Urinary bladder (tissue), 3 donors: Measurements from ENCODE around the gene SPNS2.

GRCh38 chr17:4000859-4001215, 36.6 kb upstream of the ATP2A3 start:
- PRO-cap = no peak
- RAMPAGE, long total RNA = no peak

GRCh38 chr17:4005333-4005727, 41.1 kb upstream of the ATP2A3 start:
- PRO-cap = no peak
- RAMPAGE, long total RNA = no peak

DNA sequence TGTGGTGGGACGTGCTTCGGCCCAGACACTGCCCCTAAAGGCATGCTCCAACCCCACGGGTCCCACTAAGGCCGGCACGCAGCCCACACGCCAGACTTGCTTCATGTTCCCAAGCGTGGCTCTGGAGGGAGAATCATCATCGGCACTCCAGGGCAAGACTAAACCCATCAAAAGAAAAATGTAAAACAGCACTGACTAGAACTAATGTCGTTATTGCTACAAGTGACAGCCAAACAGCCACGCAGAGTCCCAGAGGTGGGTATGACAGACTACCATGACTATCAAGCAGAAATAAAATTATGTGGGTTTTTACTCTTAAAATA, 41.5 kb upstream of the ATP2A3 start:
- PRO-cap = no peak
- RAMPAGE, long total RNA = no peak

GRCh38 chr17:4060921-4061768, 81.7 kb downstream of the ZZEF1 start:
- PRO-cap = no peak
- RAMPAGE, long total RNA = no peak

GRCh38 chr17:4095581-4096149, 47.2 kb downstream of the ZZEF1 start:
- PRO-cap = no peak
- RAMPAGE, long total RNA = no peak

GRCh38 chr17:4144549-4144840, 1.5 kb downstream of the CYB5D2 start:
- PRO-cap = no peak
- RAMPAGE, long total RNA = no peak

DNA sequence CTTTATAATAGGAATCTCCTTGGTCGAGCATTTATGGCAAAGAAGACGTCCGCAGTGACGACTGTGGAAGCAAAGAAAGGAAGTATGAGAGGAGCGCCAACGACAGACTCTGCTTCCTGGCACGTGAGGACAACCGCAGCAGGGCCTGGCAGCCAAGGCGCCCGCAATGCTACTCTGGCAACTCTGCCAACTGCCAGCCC, 24.8 kb downstream of the CYB5D2 start:
- PRO-cap = no peak
- RAMPAGE, long total RNA = no peak

DNA sequence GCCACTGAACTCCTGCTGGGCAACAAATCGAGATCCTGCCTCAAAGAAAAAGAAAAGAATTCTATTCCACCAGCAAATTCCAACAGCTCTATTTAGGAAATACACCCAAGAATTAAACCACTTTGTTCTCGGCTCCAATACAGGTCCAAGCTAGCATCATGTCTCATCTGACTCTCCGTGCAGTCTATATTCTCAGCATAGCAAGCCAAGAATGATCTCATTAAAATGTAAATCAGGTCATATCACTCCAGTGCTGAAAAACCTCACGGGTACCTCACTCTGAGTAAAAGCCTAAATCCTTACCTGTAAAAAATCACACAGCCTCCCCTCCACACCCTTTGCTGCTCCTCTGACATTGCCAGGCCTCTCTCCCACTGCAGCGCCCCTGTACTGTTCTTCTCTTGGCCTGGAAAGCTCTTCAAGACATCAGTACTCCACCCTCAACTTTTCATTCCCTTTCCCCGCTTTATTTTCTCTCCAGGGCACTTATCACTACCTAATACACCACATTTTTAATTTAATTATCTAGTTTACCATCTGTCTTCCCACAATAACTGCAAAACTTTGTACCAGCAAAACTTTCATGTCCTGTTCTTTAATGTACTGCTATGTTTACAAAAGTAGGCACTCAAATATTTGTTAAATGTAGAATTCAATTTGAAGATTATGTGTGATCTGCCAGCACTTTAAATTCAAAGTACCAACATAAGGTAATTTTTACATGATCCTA, 23.8 kb downstream of the UBE2G1 start:
- PRO-cap = no peak
- RAMPAGE, long total RNA = no peak

- PRO-cap = unidirectional peak, plus-strand start at chr17:4498858; unidirectional peak, plus-strand start at chr17:4498883
- RAMPAGE, long total RNA = no peak
Observed at GRCh38 chr17:4498386-4499021, at the start of gene SPNS2. TSS of gene SPNS2 (plus strand) at chr17:4498881.

- PRO-cap = no peak
- RAMPAGE, long total RNA = no peak
Observed at GRCh38 chr17:4502722-4503292, 4.1 kb downstream of the SPNS2 start.

DNA sequence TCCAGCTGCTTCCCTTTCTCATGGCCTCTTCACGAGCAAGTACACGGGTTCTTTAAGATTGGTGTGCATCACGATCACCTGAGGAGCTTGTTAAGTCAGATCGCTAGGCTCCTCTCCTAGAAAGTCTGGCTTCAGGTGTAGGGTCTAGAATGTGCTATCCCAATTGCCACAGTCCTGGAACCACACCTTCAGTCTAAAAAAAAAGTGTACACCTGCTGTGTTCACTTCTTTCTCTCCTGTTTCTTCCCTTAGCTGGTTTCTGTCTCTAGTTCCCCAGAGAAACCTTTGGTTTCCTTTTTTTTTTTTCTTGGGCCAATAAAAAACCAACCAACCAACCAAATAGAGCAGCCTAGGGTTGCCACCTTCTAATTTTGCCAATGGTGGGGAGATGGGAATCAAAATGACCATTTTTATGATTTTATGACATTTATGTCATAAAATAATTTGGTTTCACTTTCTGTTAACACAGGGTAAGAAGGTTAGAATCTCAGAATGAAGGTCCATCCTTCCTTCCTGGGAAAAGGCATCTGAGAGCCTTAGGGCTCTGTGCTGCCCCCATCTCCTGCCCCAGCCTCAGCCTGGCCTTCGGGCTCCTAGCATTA, 1.8 kb upstream of the GGT6 start:
- PRO-cap = no peak
- RAMPAGE, long total RNA = no peak

DNA sequence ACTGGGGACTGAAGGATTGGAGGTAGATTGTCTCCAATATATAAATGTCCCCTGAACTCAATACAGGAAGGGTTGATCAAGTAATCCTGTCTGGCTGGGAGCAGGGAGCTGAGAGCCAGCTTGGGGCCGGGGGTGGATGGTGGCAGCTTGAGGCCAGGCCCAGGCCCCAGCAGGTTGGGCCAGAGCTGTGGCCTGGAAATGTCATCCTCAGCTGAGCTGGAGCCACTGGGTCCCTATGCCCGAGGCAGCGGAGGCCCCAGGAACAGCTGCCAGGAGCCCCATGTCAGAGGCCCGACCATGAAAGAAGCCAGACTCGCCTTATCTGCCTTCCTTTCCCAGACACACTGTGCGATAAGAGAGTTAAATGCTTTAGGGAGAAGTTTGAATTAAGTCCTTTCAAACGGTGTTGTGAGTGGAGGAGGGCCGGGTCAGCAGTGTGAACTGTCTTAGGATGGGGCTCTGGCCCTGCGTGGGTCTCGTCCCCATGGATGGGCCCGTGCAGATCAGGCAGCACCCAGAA, 3.5 kb downstream of the SMTNL2 start:
- PRO-cap = no peak
- RAMPAGE, long total RNA = no peak

- PRO-cap = no peak
- RAMPAGE, long total RNA = no peak
Observed at GRCh38 chr17:4672127-4672683, 30.7 kb upstream of the ALOX15 start.

GRCh38 chr17:4714745-4715027, 4.3 kb downstream of the ARRB2 start:
- PRO-cap = no peak
- RAMPAGE, long total RNA = no peak

DNA sequence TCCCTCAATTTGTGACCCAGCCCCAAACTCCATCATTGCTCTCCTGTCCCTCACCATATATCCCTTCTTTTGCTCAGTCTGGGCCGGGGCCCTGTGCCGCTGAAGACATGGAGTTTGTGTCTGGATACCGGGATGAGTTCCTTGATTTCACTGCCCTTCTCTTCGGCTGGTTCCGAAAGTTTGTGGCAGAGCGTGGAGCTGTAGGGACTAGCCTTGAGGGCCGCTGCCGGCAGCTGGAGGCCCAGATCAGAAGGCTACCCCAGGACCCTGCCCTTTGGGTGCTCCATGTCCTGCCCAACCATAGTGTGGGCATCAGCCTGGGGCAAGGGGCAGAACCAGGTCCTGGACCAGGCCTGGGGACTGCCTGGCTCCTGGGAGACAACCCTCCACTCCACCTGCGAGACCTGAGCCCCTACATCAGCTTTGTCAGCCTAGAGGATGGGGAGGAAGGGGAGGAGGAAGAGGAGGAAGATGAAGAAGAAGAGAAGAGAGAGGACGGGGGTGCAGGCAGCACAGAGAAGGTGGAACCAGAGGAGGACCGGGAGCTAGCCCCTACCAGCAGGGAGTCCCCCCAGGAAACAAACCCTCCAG, 809 bp upstream of the CXCL16 start:
- PRO-cap = no peak
- RAMPAGE, long total RNA = no peak

- PRO-cap = no peak
- RAMPAGE, long total RNA = no peak
Observed at GRCh38 chr17:4768037-4768759, 3.5 kb upstream of the TM4SF5 start.

- PRO-cap = no peak
- RAMPAGE, long total RNA = no peak
Observed at GRCh38 chr17:4815556-4816135, 8.7 kb downstream of the PLD2 start.

GRCh38 chr17:4840689-4841022, 7.5 kb downstream of the MINK1 start:
- PRO-cap = no peak
- RAMPAGE, long total RNA = no peak

DNA sequence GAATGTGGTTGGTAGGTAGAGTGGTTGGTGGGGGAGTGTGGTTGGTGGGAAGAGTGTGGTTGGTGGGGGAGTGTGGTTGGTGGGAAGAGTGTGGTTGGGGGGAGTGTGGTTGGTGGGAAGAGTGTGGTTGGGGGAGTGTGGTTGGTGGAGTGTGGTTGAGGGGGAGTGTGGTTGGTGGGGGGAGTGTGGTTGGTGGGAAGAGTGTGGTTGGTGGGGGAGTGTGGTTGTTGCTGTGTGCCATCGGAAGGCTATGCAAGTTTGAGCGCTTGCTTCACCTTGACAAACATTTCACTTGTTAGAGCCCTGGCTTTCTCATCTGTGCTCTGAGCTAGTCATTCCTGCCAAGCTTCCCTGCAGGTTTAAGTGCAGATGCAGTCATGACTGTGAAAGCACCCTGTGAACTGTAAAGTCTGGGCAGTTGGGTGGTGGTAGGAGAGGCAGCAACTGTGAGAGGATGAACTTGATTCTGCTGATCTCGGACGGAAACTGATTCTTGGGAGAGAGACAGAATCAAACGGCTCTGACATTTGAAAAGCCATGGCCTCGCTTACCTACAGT, 20.2 kb downstream of the MINK1 start:
- PRO-cap = no peak
- RAMPAGE, long total RNA = no peak

DNA sequence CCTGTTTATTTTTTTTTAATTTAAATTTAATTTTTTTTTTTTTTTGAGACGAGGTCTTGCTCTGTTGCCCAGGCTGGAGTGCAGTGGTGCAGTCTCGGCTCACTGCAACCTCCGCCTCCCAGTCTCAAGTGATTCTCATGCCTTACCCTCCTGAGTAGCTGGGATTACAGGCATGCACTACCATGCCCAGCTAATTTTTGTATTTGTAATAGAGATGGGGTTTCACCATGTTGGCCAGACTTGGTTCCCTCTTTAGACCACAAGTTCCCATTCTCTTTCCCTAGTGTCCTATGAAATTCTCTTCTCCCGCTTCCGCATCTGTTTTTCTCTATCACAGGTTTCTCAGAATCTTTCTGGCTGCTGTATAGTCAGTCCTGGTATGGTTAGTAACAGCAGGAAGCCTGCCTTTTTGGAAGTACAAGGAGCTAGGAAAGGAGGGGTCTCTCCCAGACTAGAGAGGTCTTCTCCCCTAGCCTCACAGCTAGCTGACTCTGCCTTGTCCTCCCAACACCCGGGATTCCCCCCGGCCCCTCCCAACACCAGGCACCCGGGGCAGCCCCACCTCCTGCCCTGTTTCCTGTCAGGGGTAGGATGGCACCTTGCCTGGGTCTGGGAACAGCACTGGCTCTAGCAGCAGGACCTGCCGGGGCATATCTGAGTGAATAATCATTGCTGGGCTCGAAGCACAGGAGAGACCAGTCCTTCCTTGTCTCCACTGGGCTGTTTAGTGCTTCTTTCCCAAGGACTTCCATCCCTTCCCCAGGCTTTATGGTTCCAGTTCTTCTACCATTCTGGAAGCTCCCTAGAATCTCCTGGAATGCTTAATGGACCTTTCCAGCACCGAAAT, 25.5 kb downstream of the MINK1 start:
- PRO-cap = bidirectional peak, plus-strand start at position 669 of the sequence, minus-strand start at position 509 of the sequence
- RAMPAGE, long total RNA = no peak